ENCODE measurements around a stretch of chr6.

- RRBS = no CpG with 5 or more reads among the region's 3 CpGs
Measured at GRCh38 chr6:14276830-14277455, 159.4 kb downstream of the CD83 start.

DNA sequence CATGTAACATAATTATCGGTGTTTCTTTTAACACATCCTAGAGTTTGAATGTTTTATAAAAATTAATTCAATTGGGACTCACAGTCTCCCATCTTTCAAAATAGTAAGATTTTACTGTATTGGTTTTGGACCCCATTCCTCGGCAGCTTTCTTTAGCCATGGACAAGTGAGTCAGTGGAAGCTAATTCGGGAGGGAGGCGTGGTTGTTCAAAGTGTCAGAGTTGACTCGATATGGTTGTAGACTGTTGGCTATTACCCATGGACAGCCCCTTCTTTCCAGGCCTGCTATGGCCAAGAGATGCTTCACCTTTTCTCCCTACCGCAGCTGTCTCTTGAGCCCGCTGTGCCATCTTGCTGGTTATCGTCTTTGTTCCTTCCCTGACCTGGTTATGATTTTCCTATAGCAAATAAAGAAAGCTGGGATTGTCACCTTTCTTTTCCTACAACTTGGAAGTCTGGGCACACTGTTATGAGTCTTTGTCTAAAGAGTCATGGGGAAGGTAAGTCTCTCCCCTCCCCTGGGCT, 243.0 kb downstream of the CD83 start:
- RRBS = no CpG with 5 or more reads among the region's 8 CpGs

DNA sequence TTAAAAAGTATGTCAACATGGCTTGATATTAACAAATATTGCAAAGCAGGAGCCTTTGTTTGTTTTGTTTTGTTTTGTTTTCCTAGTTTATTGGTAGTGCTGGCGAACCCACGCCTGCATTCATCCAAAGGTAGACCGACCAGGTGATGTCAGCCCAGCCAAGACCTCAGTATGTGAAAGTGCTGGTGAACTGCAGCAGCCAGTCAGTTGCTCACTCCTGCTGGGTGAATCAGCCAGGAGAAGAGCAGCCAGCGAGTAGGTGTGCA, 487.2 kb upstream of the JARID2 start:
- RRBS = no CpG with 5 or more reads among the region's 4 CpGs

DNA sequence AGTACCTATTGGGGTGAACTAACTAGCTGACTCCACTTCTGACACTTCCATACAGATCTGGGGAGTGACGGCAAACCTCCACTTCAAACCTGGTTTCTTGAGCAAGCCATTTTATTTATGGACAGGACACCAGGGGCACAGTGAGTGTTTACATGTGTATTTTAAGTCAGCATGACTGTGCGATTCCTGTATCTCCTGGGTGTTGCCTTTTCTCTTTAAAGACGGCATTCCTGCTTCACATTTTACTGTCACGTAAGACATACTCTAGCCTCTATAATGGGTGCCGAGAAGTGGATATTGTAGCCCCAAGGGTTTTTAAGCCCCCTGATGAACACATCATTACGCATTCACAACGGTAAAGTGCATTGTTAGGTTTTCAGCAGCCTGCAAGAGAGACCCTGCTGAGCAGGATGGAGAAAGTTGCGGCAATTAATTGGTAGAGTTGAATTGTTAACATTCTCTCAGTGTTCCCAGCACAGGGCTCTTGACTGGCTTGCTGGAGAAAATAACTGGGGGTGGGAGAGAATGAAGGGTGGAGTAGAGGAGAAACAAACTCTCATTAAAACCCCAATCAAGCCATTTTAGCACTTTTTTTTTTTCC, 468.3 kb upstream of the JARID2 start:
- RRBS = no CpG with 5 or more reads among the region's 8 CpGs

GRCh38 chr6:15017238-15017816, 228.5 kb upstream of the JARID2 start:
- RRBS = 27% methylated on average over 6 of the region's 12 CpGs

- RRBS = no CpG with 5 or more reads among the region's 18 CpGs
Measured at GRCh38 chr6:15245263-15245447, 714 bp upstream of the JARID2 start.

- RRBS = no CpG with 5 or more reads among the region's 10 CpGs
Measured at GRCh38 chr6:15246951-15247407, 1.1 kb downstream of the JARID2 start.

GRCh38 chr6:15292622-15292889, 46.7 kb downstream of the JARID2 start:
- RRBS = no CpG with 5 or more reads among the region's 5 CpGs

- RRBS = no CpG with 5 or more reads among the region's 9 CpGs
Measured at GRCh38 chr6:15303952-15304602, 58.2 kb downstream of the JARID2 start.

DNA sequence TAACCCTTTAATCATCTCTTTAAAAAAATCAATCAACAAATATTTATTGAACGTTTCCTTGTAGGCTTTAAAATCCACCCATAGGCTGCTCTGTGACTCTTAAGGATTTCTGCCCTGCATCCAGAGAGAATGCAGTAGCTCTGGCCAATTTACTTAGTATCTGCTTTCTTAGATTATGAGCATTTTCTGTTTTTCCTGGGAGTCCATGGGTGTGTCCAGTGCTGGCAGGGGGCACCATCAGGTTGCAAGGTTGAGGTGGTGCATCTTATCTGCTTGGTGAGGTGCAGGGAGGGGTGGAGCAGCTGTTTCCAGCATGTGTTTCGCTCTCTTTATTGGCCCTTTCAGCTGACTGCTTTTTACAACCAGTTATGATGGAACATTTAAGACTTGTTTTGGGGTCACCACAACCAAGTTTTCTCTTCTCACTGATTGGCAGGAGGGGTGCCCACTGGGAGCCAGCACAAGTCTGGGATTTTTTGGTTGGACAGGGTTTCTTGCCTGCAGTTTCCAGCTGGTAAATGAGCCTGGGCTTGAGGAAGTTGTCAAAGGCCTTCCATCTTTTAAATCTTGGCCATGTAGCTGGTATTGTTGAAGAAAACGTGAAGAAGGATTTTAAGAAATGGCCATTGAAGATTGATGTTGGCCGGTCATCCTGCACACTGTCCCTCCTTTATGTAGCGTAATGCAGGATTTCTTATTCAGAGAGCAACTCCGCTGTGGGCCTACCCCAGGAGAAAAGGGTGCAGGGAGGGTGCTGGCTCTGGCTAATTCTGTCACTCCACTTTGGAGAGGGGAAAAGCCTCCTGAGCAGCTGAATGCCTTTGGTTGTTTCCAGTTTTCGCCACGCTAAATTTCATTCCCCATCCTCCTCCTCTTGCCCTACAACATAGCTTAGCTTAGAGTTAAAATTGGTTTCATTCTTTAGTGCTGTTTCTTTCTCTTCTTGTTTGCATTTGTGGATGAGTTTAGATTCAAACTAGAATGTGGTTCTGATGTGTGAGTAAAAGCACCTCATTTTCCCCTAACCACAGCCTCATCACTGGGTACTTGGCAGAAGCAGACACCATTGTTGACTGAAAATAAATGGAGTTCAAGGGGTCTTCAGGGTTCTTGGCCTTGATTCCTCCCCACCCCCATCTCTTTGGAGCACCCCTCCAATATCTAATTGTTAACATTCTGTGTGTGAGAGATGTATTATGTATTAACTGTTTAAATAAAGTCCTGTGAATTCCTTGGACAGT, 59.2 kb downstream of the JARID2 start:
- RRBS = no CpG with 5 or more reads among the region's 8 CpGs

GRCh38 chr6:15394293-15395019, 148.6 kb downstream of the JARID2 start:
- RRBS = no CpG with 5 or more reads among the region's 16 CpGs

GRCh38 chr6:15614091-15614937, 48.5 kb downstream of the DTNBP1 start:
- RRBS = no CpG with 5 or more reads among the region's 5 CpGs

DNA sequence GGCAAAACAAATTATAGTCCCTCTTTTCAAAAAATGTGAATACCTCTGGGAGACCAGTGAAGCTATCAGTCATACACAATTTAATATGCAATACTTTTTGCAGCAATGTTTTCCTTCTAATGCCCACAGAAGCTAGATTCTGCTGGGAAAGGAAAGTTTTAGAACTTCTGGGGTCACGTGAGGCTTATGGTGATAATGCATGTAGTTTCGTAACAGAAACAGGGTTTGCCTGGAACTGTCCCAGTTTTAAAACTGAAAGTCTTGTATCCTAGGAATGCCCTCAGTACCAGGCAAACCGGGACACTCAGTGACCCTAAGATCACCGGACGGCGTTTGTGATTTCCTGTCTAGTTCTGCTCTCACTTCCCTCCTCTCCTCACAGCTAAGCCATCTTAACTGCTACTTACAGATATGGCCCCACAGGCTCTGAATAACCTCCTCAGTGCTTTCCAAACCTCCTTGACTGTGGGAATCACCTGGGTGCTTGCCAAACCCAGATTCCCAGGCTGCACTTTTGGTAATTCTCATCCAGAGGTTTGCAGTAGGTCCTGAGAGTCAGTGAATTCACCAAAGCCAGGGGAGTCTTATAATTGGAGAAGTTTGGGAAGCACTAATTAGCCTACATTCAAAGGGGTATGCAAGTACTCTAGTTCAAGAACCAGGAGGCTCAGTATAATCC, 231.8 kb upstream of the MYLIP start:
- RRBS = no CpG with 5 or more reads among the region's 6 CpGs

- RRBS = no CpG with 5 or more reads among the region's 3 CpGs
Measured at GRCh38 chr6:16141206-16142214, 12.6 kb downstream of the MYLIP start.

GRCh38 chr6:16146385-16147424, 17.8 kb downstream of the MYLIP start:
- RRBS = no CpG with 5 or more reads among the region's 13 CpGs

GRCh38 chr6:16151344-16152441, 22.8 kb downstream of the MYLIP start:
- RRBS = no CpG with 5 or more reads among the region's 8 CpGs

DNA sequence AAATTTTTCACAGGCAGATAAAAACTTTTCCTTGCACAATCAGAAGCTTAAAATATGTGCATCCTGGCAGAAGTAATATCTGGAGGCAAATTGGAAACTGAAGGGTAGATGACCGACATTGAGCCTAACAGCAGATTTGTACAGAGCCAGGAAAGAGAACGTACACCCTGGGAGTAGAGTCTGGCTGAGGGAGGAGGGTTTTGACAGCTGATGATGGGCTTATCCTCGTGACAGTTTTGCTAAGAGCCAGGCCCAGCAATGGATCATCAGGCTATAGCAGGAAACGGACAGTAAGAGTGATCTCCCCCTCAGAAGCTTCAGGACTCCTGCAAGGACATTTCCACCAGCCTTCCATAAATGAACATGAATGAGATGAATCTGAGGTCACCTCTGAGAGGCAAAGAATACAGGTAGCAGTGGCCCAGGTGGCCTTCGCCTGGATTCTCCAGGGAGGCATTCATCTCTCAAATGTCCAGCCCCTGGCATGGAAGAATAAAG, 2.7 kb downstream of the GMPR start:
- RRBS = no CpG with 5 or more reads among the region's 5 CpGs

DNA sequence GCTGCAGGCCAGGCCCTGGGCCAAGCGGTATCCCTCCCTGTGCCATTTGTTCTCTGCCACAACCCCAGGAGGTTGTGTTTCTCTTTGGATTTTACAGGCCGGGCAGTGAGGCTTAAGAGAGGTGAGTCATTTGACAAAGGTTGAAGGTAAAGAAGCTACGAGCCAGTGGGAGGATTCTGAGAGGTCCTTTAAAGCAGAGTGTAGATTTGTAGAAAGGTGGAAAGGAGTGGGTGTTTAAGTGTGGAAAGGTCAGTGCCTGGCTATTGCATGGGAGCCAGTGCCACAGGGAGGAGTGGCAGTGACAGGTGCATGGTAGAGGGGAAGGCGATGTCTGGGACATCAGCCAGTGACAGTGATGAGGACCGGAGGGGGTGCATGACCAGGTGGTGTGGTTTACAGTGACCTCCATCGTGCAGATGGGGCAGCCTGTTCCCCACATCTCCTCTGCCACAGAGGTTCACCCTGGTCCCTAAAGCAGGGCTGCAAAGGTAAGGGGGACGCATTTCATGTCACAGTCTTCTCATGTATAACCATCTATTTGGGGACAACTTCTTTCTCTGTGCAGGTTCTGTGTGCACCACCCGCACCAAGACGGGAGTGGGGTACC, 39.9 kb downstream of the GMPR start:
- RRBS = no CpG with 5 or more reads among the region's 9 CpGs

DNA sequence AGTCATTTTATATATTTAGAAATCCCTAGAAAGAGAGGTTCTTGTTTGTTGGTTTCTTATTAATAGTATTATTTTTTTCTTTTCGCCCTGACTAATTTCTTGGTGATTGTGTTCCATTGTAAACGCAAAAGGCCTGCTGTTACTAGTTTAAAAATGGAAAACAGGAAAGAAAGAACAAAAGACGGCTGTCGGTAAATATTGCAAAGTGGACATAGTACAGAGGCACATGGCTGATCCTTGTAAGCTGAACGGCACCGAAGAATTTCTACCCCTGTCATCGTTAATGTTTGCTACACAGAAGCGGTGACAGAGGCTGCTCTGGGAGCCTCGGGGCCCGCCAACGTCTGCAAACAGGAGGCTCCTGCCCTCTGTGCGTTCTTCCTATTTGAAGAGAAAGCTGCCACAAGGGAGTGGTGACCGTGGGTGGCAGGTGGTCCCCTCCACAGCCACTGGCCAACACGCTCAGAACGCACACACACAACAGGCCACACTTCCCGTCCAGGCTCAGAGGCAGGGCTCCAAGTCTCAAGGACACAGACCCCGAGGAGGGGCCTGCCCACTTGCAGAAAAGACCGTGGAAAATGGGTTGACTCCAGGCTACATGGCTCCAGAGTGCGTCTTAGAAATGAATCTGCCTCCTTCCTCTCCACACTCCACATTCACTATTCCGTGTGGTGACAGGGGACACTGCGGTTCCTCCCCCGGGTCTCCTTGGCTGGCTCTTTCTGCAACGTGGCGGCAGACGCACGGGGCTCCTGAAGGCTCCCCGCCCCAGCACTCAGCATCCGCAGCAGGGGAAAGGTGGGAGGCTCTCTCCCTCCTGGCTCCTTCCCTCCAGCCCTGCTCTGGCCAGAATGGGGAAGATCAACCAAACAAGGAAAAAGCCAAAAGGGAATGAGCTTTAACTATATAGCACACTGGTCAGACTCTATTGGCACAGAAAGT, 64.5 kb downstream of the GMPR start:
- RRBS = no CpG with 5 or more reads among the region's 28 CpGs

DNA sequence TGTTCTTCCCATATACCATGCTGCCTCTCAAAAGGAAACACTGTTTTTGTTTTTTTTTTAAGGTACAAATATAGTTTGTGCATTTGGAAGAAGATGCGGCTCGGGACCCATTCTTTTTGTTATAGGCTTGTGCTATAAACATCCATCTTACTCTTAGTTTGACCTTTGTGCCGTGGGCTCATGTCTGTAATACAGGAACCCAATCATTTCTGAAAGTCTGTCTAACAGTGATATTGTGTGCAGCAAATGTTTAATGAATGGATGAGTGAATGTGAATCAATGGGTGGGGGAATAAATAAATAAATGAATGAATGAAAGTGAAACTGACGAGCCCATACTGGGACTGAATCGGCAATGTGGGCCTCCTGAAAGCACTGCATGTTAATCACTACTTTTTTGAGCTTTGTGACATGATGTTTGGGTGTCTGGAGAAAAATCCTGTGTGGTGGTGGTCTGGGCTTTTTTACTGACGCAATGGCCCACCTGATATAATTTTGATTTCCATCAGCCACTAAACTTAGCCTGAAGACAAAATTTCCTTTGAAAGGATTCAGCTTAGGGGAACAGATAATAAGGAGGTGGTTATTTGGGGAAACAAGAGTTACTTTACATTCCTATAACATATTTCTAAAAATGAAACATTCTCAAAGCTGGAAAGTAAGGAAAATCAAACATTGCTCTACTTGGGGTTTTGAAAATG, 175.1 kb downstream of the GMPR start:
- RRBS = no CpG with 5 or more reads among the region's 6 CpGs

Measured in aortic smooth muscle cell (primary cell).